ENCODE measurements around the genes LTA4H and CFAP54.

DNA sequence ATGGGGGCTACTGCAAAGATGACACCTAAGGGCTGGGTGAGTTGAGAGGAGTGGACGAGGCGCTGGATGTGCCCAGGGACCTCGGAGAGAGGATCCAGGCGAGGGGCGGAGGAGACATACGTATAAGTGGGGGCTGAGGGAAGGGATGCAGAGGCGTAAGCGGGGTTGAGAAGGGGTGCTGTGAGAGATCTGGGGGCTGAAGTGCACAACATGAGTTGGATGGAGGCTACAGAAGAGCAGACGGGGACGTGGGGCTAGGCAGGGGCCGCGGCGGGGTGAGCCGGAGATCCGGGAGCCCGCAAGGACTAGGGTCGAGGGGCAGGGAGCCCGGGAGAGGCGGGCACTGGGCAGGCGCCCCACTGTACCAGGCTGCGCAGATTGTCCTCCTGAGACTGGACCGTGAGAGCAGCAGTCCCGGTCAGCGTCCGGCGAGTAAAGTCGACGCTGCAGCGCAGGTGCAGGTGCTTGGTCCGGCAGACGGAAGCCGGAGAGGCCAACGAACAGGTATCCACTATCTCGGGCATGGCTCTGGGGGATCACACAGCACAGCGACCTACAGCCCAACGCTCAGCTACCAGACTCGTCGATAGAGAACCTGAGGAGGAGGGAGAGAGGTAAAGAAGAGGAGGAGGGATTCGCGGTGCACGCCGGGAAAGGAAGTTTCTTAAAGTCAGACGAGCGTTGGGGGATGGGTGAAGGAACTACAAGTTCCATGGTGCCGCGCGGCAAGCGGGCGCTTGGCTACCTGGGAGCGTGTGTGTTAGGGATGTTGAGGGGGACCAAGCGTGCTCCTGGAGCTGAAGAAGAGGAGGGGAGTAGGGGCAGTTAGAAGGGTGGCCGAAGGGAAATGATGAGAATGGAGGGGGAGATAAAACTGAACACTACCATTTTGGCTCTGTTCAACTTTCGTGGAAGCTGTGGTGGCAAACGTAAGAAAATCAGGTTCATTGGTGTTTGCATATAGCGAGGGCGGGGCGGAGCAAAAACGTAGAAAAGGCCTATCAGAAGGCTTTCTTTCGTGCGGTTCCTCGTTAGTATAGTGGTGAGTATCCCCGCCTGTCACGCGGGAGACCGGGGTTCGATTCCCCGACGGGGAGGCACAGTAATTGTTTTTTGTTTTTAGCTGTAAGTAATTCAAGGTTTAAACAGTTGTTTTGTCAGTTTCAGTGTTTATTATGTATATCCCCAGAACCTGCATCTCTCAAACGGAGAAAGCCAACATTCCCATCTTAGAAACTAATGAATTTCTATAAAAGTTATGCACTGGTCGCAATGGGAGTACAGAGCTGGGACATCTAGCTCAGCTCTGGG lies at the start of gene LTA4H:
TSS of gene LTA4H (minus strand) at position 592 of the 1,311 bp plus-strand sequence.
- PRO-cap: bidirectional peak, plus-strand start at position 754 of the sequence, minus-strand start at position 588 of the sequence; bidirectional peak, plus-strand start at position 1,019 of the sequence, minus-strand start at position 1,035 of the sequence

DNA sequence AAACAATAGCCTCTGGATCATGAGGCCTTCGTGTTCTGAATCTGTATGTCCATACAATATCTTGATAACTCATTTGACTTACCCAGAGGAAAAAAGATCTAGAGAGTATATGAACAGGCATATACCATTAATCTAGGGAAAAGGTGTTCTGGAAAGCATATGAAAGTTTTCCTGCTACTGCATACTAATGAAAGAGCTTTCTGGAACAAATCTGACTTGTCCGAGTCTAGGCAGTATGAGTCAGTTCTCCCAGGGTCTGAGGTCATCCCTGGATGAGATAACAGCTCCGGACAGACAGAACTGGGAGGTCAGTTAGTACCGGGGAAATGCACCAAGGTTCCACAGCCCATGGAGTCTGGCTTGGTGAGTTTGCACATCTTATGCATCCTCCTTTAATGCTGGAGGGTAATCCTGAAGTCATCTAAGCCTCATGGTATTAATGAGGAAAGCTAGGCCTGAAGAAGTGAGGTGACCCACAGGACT lies 52.7 kb upstream of the ELK3 start:
- PRO-cap: no peak

DNA sequence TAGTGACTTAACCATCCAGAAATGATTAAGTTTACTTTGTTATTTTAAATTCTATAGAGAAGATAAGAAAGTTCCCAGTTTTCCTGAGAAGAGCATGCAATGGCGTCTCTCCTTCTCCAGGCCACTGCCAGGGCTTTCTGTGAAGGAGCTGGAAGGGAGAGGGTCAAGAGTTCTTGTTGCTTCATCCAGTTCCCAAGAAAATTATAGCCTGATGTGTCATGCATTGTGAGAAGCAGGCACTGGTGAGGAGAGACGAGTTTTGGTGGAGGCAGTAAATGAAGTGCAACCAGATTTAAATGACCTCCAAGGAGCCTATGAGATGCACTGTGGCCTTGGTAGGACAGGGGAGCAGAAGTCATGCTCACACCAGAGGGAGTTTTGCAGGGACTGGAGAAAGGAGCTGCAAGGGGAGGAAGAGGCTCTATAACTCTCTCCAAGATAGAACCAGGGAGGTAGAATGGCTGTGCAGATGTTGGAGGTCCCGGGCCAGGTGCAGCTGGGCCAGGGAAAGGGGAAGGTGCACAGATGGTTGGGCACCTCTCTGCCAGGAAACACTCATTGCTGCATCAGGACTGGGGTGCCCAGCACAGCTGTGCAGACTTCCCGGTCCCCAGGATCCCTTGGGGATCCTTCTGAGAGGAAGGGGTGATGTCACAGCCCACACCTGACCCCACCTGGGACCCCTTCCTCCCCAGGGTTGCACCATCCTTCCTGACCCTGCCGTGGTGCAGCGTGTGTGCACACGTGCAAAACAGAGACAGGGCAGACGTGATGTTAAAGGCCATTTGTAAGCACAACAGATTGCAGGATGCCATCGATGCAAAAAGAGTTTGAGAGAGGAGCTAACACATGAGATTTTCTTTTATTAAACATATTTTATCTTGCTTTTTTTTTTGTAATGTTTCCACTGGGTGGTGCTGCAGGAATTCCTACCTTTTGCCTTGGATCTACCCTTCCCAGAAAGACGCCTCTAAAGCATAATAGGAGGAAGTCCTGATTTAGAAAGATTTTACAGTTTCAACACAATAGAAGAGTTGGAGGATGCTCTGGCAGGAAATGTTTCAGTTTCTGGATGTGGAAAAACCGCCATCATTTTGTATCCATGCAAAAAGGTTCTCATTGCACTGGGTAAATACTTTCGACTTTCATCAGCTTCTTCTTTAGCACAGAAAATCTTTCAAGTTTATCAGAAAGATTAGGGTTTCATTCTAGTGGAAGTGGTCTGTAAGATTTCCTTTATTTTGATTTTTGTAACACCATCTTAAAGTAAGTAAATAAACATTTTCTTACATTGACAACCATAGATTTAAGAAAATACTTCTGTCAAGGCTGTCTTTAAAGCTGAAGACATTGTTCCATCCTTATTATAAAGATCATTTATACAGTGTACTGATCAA lies 14.7 kb downstream of the ELK3 start:
- PRO-cap: bidirectional peak, plus-strand start at position 799 of the sequence, minus-strand start at position 557 of the sequence

DNA sequence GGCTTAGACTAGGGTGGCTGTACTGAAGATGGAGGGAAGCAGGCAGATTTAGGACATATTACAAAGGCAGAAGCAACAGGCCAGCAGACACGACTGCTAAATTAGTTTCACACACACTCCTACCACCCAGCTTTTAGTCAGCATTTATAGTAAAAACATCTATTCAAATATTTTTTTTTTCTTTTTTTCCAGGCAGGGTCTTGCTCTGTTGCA lies 73.0 kb downstream of the CDK17 start:
- PRO-cap: no peak

GRCh38 chr12:96364469-96365006 lies 35.7 kb downstream of the CDK17 start:
- PRO-cap: no peak

- PRO-cap: no peak
These were observed 2.3 kb downstream of the CDK17 start for GRCh38 chr12:96397885-96398418.

- PRO-cap: unidirectional peak, plus-strand start at chr12:96489577
These were observed at the start of gene CFAP54 for GRCh38 chr12:96489253-96490404. TSS of gene CFAP54 (plus strand) at chr12:96489577.

DNA sequence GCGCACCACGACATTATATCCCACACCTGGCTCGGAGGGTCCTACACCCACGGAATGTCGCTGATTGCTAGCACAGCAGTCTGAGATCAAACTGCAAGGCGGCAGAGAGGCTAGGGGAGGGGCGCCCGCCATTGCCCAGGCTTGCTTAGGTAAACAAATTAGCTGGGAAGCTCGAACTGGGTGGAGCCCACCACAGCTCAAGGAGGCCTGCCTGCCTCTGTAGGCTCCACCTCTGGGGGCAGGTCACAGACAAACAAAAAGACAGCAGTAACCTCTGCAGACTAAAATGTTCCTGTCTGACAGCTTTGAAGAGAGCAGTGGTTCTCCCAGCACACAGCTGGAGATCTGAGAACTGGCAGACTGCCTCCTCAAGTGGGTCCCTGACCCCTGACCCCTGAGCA lies 791.2 kb upstream of the TMPO start:
- PRO-cap: no peak

- PRO-cap: no peak
These were observed 95.7 kb upstream of the TMPO start for GRCh38 chr12:98419515-98420262.

GRCh38 chr12:98670641-98671185 lies 25.6 kb downstream of the APAF1 start:
- PRO-cap: no peak

- PRO-cap: no peak
These were observed 35.1 kb downstream of the BLTP3B start for GRCh38 chr12:100107384-100108104.

DNA sequence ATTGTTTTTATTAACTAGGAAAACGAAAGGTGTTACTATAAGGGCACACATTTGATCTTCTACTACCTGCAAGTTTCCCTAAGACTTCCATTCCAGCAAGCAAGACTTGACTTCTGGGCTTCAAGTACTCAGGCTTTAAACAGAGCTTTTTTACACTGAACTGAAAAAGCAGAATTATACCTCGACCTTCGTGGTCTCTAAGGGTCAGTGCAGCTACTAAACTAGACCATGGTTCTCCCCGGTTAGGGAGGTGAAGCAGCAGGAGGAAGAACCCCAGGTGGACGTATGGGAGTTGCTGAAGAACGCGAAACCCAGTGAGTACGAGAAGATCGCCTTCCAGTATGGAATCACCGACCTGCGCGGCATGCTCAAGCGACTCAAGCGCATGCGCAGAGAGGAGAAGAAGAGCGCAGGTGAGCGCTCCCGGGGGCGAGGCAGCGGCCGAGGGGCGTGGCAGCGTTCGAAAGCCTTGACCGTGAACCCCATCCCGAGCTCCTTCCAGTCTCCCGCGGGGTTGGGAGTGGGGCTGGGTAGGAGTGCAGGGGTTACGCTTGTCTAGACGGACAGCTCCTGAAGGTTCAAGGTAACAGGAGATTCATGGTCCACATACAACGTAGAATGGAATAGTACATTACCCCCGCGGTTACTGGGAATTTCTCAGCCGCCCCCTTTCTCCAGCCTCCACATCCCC lies 47.5 kb downstream of the MYBPC1 start:
- PRO-cap: no peak

- PRO-cap: no peak
These were observed 31.6 kb upstream of the CHPT1 start for GRCh38 chr12:101665931-101666227.

- PRO-cap: no peak
These were observed 3.3 kb upstream of the SYCP3 start for GRCh38 chr12:101742524-101743093.

GRCh38 chr12:101745494-101746878 lies 6.7 kb upstream of the SYCP3 start:
- PRO-cap: no peak

- PRO-cap: no peak
These were observed 8.9 kb upstream of the SYCP3 start for GRCh38 chr12:101747849-101748849.

GRCh38 chr12:101764108-101765505 lies 25.3 kb upstream of the SYCP3 start:
- PRO-cap: no peak

- PRO-cap: no peak
These were observed 33.2 kb upstream of the SYCP3 start for GRCh38 chr12:101772332-101772977.

DNA sequence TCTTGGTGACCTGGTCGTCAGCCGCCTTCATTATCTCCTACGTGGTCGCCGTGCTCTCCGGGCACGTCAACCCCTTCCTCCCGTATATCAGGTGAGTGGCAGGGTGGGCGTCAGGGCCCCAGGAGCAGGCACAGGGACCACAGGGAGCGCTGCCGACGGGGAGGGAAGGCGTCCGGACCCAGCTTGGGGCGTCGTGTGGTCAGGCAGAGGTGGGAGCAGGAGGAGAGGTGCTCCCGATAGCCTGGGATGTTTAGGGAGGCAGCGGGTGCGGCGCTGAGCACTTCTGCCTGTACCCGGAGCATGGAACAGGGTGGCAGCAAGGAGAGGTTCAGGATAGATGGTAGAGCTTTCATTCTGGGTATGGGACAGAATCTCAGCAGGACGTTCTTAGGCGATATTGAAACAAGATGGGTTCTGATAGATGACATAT lies 465 bp downstream of the DRAM1 start:
- PRO-cap: no peak

GRCh38 chr12:102342597-102343134 lies 137.7 kb downstream of the IGF1 start:
- PRO-cap: no peak

Data from REH cell (cell line).